ENCODE measurements around the gene SPARC.

DNA sequence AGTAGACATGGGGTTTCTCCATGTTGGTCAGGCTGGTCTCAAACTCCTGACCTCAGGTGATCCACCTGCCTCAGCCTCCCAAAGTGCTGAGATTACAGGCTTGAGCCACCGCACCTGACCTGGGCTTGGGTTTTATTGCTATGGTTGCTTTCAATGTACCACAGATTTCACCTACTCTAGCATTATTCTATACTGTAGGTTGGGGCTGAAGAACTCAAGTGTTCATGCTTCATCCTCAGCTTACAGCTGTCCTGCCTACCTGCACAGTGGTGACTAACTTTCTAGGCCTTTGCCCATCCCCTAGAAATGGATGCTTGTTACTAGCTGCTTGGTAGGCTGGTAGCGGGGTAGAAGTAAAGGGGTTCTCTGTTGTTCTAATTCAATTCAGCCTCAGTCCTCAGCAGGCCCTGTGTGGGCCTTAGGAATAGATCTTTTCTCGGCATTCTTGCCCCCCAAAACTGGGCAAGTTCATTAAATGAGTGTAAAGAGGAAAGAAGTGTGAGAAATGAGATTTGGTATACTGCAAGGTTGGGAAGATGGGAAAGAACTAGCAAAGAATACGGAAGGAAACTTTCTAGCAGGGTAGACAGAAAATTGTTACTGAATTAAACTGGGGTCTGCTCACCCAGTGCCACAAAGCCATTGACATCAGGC, 5.4 kb upstream of the RBM22 start:
- PRO-cap, result no peak
- RAMPAGE, long total RNA, 4 experiments, result no peak in any of the 4 experiments

DNA sequence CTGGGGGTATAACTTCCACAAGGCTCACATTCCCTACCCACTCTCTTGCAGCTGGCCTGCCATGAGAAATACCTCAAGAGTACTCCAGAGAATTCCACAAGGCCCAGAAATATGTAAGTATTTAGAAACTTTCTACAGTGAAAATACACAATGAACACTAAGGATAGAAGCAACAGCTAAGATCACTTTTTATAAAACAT, 25.3 kb downstream of the ZNF300 start:
- PRO-cap, result no peak
- RAMPAGE, long total RNA, 4 experiments, result no peak in any of the 4 experiments

DNA sequence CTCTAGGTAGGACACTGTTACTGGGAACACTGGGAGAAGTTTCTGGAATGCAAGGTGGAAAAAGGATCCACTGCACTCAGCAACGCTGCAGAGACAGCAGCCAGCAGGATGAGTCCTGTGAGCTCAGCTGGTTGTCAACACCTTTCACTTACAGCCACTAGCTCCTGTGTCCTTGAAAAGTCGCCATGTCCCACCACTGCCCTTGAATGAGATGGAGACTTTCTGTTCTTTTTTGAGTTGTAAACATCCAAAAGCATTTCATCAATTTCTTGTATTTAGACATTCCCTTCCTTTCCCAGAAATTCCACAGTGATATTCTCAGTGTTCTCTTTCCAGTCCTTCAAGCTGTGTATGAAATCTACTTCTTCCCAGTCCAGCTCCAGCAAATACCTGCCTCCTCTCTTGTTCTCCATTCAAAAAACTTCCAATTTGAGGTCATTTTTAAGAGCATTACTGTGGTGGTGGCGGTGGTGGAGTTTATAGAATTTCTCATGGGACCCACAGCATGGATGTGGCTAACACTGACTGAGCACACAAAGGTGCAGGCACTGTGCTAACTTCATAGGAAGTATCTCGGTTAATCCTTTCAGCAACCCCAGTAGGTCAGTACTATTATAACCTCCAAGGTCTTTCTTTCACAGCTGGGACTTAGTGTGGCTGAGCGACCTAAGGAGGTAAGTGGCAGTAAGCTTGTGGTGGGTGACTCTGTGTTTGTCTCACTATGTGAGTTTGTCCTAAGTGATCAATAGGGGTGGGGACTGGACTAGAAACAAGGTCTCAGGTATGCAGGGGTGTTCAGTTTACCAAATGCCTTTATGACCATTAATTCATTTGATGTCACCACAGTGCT, 15.0 kb upstream of the GPX3 start:
- PRO-cap, result unidirectional peak, plus-strand start at position 321 of the sequence
- RAMPAGE, long total RNA, 4 experiments, result no peak in any of the 4 experiments

DNA sequence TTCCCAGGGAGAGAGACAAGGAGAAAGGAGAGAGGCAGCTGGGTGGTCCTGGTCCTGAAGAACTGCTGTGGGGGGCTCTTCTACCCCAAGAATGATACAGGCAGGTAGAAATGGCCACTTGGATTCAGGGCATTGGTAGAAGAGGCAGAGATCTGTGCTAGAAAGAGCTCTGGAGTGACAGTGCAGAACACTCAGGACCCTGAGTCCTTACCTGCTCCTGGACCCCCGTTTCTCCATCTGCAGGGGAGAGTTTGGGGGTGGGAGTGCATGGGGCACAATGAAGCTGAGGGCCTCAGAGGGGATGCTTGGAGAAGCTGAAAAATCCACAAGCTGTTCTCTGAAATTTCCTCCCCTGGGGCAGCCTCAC, 746 bp downstream of the GPX3 start:
- PRO-cap, result no peak
- RAMPAGE, long total RNA, 4 experiments, result no peak in any of the 4 experiments

DNA sequence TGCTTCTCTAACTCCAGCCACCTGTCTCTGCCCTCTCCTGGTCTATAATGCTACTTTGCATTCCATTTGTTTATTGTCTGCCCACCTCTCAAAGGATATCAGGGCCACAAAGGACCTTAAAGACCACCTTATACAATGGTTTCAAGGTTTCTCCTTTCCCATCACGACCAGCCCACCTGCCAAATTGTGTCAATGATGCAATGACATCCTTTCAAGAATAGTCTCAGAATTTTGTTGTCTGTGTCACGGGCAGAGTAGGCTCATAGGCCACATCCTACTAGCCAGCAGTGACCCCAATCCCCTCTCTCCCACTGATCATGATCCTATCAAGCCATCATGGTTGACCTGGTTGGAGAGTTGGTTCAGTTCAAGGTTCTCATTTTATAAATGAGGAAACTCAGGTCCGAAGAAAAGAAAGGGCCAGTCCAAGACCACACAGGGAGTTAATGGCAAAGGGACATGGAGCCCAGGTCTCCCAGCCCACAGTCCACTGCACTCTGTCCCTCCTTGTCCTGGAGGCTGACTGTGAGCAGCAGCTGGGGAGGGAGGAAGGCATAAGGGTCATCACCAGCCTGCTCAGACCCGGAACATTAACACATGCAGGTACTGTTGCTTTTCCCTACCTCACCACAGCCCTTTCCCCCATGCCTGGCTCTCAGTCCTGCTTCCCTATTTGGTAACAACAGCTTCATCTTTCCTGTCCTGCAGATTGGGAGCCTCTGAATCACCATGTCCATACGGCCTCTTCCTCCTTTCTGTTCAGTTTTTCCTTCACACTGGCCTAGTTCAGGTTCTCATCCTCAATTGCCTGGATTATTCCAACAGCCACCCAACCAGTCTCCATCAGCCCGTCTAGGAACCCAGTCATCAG, 3.9 kb downstream of the GPX3 start:
- PRO-cap, result no peak
- RAMPAGE, long total RNA, 4 experiments, result no peak in any of the 4 experiments

DNA sequence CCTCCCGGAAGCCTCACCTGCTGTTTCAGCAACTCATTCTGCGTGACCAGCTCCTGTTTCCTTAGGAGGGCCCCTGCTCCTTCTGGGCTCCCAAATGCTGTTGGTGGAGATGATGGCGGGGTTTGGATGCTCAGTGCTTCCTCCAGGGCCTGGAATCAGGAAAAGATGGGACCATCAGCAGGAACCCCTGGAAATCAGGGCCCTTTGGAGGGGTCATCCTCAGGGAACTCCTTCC, 16.3 kb downstream of the GPX3 start:
- PRO-cap, result no peak
- RAMPAGE, long total RNA, 4 experiments, result start-site peak on the minus strand in 2 of 4 experiments, centred at positions 116 to 145 of the sequence, 51 to 386 reads per replicate

GRCh38 chr5:151078157-151079276, 2.3 kb downstream of the TNIP1 start:
- PRO-cap, result unidirectional peak, plus-strand start at chr5:151078842; unidirectional peak, minus-strand start at chr5:151078869
- RAMPAGE, long total RNA, 4 experiments, result no peak in any of the 4 experiments

GRCh38 chr5:151093070-151093869, 12.4 kb upstream of the TNIP1 start:
- PRO-cap, result no peak
- RAMPAGE, long total RNA, 4 experiments, result no peak in any of the 4 experiments

GRCh38 chr5:151130701-151131387, 26.7 kb downstream of the ANXA6 start:
- PRO-cap, result no peak
- RAMPAGE, long total RNA, 4 experiments, result no peak in any of the 4 experiments

DNA sequence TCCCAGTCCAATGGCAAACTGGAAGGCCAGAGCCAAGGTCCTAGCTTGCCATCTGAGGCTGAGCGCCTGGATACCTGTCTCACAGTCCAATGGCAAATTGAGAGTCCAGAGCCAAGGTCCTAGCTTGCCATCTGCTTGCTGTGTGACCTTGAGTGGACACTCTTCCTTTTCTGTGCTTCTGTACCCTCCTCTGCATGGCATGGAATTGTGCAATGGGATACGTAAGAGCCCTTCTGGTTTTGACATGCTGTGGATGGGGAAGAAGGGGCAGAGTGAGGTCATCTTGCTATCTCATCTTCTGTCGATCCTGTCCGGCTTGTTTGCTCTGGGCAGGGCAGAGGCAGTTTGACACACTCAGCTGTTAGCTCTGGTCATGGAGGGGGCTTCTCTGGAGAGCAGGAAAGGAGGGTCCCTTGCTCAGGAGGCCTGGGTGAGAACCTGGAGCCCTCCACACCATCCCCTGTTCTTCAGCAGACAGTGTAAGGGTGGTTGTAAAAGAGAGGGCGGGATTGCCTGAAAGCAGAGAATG, 8.7 kb downstream of the CCDC69 start:
- PRO-cap, result no peak
- RAMPAGE, long total RNA, 4 experiments, result no peak in any of the 4 experiments

DNA sequence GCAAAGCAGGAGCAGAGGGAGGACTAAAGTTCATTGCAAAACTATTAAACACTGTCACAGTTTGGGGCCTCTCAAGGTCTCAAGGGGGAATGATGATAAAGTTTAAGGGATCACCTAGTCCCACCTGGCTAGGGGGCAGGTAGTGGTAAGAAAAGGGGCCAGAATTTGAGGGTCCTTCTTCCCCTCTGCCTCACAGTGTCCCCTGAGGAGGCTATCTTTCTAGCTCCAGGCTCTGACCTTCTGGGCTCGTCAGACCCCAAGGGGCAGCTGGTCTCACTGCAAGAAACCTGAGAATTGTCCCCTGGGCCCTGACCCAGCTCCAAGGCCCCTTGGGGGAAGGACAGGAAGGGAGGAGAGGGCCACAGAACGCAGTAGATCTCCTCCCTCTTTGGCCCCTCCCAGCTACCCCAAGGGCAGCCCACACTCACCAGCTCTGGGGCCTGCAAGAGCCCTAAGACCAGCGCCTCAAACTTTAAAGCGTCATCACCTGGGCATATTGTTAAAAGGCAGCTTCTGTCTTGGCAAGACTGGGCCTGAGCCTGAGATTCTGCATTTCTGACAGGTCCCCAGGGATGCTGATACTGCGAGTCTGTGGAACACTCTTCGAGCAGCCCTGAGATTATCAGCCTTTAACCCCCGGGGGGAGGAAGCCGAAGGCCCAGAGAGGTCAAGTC, 841 bp downstream of the CCDC69 start:
- PRO-cap, result bidirectional peak, plus-strand start at position 475 of the sequence, minus-strand start at position 342 of the sequence
- RAMPAGE, long total RNA, 4 experiments, result no peak in any of the 4 experiments

- PRO-cap, result bidirectional peak, plus-strand start at chr5:151234965, minus-strand start at chr5:151234894
- RAMPAGE, long total RNA, 4 experiments, result no peak in any of the 4 experiments
Measured at GRCh38 chr5:151234387-151235380, 10.8 kb upstream of the CCDC69 start.

DNA sequence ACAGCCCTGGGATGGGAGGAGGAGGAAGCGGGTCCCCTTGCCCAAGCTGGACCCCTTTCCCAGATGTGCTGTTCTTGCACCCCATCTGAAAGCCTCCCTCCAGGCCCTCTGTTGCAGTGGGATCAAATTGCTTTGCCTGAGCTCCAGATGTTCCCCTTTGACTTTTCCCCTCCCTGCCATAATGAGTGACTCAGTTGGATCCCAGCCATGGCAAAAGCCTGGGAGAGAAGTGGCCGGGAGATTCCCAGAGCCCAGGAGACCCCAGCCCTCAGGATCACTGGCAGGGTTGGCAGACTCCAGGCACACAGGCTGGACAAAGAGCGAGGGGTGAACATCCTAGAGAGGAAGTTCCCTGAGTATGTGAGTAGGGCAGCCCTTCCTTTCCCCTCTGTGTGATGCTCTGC, 21.6 kb downstream of the SPARC start:
- PRO-cap, result no peak
- RAMPAGE, long total RNA, 4 experiments, result no peak in any of the 4 experiments

GRCh38 chr5:151676298-151677233, 10.1 kb downstream of the SPARC start:
- PRO-cap, result no peak
- RAMPAGE, long total RNA, 4 experiments, result no peak in any of the 4 experiments

- PRO-cap, result bidirectional peak, plus-strand start at chr5:151687095, minus-strand start at chr5:151686915; bidirectional peak, plus-strand start at chr5:151687403, minus-strand start at chr5:151687230
- RAMPAGE, long total RNA, 4 experiments, result start-site peak on the minus strand in 3 of 4 experiments, at chr5:151686914-151686937 at its widest, 413 to 907 reads per replicate
Measured at GRCh38 chr5:151686484-151687667, at the start of gene SPARC. TSS of gene SPARC (minus strand) at chr5:151686915.

- PRO-cap, result bidirectional peak, plus-strand start at chr5:151771199, minus-strand start at chr5:151771092; unidirectional peak, minus-strand start at chr5:151771423
- RAMPAGE, long total RNA, 4 experiments, result start-site peak on the minus strand in 2 of 4 experiments, at chr5:151771431-151771449 at its widest, 15 to 20 reads per replicate
Measured at GRCh38 chr5:151771130-151771770, 504 bp upstream of the G3BP1 start.

- PRO-cap, result unidirectional peak, plus-strand start at chr5:152164512
- RAMPAGE, long total RNA, 4 experiments, result no peak in any of the 4 experiments
Measured at GRCh38 chr5:152164299-152164733, 239.7 kb upstream of the GLRA1 start.

DNA sequence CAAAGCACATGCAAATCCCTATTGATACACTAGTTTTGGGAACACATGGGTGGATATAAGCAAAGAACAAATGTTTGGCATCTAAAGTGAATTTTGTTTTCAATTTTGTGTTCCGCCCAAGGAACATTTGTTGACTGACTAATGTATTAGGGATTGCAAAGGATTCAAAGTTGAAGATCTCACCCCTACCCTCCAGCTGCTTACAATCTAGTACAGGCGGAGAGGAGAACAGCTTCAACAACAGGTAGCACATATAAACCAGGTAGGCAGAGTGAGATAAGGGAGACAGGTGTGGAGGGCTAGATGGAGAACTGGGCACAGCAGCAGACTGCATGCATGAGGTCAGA, 249.5 kb downstream of the GRIA1 start:
- PRO-cap, result unidirectional peak, plus-strand start at position 216 of the sequence
- RAMPAGE, long total RNA, 4 experiments, result no peak in any of the 4 experiments

GRCh38 chr5:154042799-154043224, 4.0 kb downstream of the MFAP3 start:
- PRO-cap, result unidirectional peak, plus-strand start at chr5:154043015
- RAMPAGE, long total RNA, 4 experiments, result no peak in any of the 4 experiments

GRCh38 chr5:154189300-154190256, 955 bp upstream of the GALNT10 start:
- PRO-cap, result bidirectional peak, plus-strand start at chr5:154190021, minus-strand start at chr5:154190018
- RAMPAGE, long total RNA, 4 experiments, result start-site peak on the plus strand in 1 of 4 experiments, at chr5:154190096-154190128 at its widest, 17 reads per replicate

Measured in transverse colon (tissue), 4 donors.